Vein endothelial cell (primary cell): ENCODE results near the gene IPO9.

GRCh38 chr1:200413641-200414121, 3.8 kb upstream of the ZNF281 start:
- CAGE, long polyA plus RNA, result no peak

GRCh38 chr1:200479674-200480452, 70.0 kb upstream of the ZNF281 start:
- CAGE, long polyA plus RNA, result no peak

- CAGE, long polyA plus RNA, result no peak
Measured at GRCh38 chr1:200642362-200642916, 21.9 kb upstream of the KIF14 start.

DNA sequence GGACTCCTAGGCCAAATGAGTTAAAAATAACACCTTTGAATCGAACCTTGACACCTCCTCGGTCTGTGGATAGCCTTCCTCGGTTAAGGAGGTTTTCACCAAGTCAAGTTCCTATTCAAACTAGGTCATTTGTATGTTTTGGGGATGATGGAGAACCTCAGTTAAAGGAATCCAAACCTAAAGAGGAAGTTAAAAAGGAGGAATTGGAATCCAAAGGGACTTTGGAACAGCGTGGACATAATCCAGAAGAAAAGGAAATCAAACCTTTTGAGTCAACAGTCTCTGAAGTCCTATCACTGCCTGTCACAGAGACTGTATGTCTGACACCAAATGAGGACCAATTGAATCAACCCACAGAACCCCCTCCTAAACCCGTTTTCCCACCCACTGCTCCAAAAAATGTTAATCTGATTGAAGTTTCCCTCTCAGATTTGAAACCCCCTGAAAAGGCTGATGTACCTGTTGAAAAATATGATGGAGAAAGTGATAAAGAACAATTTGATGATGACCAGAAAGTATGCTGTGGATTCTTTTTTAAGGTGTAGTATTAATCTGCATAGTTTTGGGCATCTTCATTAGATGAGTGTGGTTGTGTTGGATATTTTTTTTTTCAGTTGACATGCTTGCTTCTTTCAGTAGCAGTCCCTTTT, 23.0 kb upstream of the GPR25 start:
- CAGE, long polyA plus RNA, result no peak

GRCh38 chr1:200899918-200900236, 5.2 kb downstream of the INAVA start:
- CAGE, long polyA plus RNA, result no peak

- CAGE, long polyA plus RNA, result no peak
Measured at GRCh38 chr1:200905693-200906225, 11.1 kb downstream of the INAVA start.

GRCh38 chr1:200913033-200913460, 18.3 kb downstream of the INAVA start:
- CAGE, long polyA plus RNA, result no peak

DNA sequence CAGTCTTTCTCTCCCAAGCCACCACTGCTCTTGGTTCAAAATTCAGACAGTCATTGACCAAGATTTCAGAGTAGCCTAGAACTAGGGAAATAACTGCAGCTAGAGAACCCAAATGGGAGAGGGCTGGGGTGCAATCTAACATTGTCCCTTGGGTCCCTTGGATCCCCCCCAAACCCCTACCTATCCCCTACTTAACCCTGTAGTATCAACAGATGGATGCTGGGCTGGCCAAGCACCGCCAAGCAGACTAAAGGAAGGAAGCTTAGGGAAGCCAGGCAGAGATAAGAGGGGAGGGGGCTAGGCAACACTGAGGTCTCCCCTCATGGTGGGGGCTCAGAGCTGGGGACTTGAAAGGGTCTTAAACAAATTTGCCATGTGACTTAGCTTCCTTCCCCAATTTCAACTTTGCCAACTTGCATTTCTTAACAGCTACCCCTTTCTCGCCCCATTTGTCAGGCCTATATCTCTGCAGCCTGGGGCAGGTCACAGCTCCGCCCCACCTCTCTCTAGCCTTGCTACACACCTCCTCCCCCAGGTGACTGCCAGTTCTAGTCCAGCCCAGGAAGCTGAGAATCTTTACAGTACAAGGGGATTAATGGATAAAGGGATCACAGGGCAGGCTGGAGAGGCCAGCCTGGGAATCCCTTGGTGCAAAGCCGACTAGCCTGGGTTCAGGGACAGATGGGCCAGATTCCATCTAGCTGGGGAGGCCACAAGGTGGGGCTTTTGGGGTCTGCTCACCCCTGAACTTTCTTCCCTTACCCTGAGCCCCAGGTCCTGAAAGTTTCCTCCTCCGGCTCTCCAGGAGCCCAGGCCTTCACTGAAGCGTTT, 3.4 kb downstream of the KIF21B start:
- CAGE, long polyA plus RNA, result no peak

DNA sequence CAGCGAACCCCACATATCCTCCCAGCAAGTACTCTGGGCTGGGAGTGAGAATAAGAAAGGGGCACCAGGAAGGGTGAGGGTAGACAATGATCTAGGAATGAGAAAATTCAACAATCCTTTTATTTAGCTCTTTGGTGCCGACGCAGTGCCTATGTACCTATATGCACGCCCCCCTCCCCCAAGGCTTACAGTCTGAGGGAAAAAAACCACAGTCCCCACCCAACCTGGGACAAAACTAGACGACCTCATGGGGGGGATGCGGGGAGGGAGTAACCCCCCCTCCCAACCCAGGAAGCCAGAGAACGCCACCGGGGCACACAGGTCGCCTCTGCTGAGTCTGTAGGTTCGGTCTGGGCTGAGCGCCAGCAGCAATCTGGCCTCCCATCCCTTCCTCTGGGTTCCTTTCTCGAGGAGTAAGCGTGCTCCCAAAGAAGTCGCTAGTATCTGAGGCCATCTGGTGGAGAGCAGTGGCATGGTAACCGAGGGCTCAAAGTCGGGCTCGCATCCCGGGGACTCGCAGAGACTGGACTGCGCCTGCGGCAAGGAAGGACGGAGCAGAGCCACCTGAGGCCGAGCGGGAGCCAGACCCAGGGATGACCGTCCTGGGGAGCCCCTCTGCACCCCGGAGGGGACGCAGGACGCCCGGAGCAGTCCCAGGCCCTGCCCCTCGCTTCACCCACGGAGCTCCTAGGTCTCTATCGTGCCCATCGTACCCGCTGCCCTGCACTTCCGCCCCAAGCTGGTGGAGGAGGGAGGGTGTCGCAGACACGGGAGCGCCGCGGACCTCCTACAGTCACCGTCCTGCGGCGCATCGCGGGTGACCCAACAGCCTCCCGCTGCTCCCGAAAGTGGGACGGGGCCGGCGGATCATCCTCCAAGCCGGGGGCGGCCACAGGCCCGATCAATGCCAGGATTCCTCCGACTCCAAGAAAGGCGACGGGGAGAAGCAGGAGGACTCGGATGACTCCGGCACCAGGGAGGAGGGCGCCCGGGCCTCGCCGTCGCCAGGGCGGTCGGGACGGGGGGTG, 1.9 kb upstream of the CACNA1S start:
- CAGE, long polyA plus RNA, result no peak

DNA sequence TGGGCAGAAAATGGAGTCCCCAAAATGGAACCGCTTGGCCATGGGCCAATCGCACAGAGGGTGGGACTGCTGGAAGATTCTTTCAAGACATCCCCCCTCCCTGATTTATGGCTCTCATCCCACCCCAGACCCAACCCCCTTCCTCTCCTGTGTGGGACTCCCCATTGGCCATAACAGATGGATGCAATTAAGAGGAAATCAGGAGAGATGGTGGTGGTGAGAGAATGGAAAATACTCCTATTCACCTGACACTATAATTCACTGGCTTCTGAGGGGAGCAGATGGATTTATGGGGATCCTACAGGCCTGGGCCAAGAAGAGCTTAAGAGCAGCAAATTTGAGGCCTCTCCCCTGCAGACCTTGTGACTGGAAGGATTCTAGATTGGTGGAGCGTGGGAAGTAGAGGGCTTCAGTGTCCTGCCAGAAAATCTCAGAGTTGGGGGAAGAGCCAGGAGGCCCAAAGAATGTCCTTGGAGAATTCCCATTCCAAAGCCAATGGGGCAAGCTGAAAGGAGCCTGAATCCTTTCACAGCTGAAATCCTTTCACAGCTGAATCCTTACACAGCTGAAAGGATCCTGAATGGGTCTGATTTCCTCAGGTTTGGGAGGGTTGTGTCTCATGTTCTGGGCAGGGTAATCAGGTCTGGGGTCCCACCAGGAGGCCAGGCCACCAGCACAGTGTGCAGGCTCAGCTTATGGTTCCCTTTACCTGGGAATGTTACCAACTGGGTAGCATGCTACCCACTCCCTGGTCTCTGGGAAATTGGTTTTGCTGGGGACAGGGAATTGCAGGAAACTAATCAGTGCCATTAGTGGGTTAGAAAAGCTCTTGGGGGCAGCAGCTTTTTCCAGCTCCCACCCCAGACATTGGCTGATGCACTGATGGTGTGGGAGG, 1.9 kb downstream of the IGFN1 start:
- CAGE, long polyA plus RNA, result no peak

GRCh38 chr1:201275157-201275852, 8.0 kb upstream of the PKP1 start:
- CAGE, long polyA plus RNA, result no peak

DNA sequence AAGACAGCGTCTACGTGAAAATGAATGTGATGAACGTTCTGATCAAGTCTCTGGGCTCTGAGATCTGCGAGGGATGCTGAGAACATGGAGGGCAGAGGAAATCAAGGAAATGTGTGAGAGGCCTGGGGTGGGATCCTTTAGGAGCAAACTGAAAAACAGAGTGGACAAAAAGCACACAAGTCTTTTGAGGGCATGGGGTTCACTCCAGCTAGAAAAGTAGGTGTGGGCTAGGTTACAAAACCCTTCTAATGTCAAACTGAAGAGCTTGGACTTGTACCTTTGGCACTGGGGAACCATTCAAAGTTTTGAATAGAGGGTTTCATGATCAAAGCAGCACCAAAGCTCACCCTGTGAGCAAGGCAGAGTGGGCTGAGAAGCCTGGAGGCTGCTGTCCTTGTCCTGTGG, 42.7 kb downstream of the PKP1 start:
- CAGE, long polyA plus RNA, result no peak

DNA sequence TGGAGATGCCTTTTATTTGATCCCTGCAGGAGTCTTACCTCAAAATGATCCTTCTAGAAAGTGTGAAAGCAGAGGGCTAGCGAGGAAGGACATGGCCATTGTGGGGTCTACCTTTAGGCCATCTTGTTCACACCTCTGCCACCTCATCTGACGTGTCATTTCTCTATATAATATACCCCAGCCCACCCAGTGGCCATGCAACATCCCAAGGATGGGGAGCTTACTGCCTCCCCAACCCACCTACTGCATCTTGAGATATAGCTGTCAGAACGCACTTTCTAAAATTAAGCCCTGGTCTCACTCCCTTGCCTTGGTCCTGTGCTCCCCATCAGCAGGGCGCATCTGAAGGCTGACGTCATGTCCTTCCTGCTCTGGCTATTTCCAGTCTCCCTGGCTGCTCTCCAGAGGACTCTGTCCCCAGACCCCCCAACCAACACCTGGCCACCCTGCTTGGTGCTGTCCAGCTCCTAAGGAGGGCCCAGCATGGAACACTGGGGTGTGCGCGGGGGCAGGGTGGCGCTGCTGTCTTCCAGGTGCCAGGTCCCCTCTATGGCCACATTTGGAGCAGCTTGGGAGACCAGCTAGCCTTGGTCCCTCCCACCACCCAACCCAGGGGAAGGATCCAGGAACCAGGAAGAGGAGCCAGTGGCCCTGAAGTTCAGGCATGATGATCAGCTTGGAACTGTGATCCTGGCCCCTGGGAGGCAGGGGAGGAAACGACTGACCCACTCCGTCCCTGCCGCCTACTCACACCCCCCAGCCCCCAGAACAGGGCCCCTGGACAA, 8.3 kb downstream of the TNNT2 start:
- CAGE, long polyA plus RNA, result no peak

GRCh38 chr1:201375729-201376495, 1.6 kb downstream of the TNNT2 start:
- CAGE, long polyA plus RNA, result no peak

GRCh38 chr1:201505846-201506456, 972 bp downstream of the CSRP1 start:
- CAGE, long polyA plus RNA, result no peak

DNA sequence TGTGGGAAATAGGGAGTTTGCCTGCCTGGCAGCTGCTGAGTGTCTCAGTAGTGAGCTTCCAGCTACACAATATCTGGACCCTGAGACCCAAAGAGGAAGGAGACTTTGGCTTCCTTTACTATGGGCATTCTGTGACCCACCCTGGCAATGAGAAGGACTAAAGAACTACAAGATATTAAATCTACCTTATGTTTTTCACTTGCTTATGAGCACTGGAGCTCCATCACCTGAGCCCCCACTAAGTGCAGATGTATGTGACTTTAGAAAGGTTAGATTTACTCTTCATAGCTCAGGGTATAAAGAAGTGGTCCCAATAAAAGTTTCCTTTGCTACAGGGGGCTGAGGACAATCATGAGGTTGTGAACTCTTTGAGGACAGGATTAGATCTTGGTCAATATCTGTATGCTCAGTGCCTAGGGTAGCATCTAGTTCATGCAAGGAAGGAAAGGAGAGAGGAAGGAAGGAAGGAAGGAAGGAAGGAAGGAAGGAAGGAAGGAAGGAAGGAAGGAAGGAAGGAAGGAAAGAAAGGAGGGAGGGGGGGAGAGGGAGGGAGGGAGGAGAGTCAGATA, 9.5 kb upstream of the CSRP1 start:
- CAGE, long polyA plus RNA, result no peak

GRCh38 chr1:201538099-201538585, 785 bp upstream of the NAV1 start:
- CAGE, long polyA plus RNA, result no peak

DNA sequence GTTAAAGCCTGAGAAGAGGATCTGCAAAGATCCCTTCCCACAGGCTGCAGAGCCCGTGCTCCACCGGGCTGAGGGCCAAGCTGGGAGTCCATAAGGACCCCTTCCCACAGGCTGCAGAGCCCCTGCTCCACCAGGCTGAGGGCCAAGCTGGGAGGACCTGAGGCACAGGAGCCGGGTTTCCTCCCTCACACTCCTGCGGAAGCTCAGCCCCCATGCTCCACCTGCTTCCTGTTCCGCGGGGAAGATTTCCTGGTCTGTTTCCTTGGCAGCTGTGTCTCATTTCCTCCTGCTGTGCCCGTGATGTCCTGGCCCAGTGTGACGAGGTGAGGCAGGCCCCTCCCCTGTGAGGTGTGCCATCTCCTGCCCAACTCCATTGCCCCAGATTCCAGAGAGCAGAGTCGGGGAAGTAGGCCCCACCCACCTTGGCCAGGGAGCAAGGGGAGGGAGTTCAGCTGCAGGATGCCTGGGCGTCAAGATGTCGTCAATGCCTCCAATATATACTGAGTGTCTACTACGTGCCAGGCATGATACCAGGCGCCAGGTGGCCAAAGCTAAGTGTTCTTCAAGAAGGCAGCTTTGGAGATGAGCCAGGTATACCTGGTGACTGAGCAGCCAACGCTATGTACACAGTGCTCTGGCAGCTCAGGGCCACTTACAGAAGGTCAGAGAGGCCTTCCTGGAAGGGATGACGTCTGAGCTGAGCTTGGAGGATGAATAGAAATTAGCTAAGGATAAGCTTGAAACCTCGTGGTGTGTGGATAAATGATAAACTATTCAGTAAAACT, 58.8 kb downstream of the NAV1 start:
- CAGE, long polyA plus RNA, result no peak

- CAGE, long polyA plus RNA, result no peak
Measured at GRCh38 chr1:201810154-201810856, 18.7 kb upstream of the IPO9 start.

GRCh38 chr1:201828776-201830013, at the start of gene IPO9:
Gene IPO9, plus strand, starts transcription at chr1:201829157.
- CAGE, long polyA plus RNA, result no peak